ENCODE results near the genes APBB2, UCHL1 and PHOX2B.

GRCh38 chr4:40628910-40629226 is 796 bp downstream of the RBM47 start:
- PRO-cap, result no peak

DNA sequence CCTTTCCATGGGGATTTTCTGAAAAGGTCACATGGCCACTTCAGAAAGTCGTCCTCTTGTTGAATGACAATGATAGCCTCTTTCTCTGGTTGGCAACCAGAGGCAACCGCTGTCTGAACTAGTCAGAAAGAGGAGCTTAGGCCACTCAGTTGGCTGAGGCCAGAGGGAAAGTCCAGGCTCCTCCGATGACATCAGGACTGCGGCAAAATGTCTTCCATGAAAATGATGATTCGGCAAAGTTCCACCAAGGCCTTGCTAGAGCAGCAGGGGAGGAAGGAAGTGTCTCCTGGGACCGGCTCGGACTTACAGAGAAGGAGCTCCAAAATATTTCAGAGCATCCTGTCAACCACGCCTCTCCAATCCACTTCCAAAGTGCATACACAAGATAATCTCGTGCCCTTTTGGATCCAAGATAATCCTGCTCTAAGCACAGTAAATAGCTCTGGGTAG is 19.2 kb upstream of the RBM47 start:
- PRO-cap, result no peak

DNA sequence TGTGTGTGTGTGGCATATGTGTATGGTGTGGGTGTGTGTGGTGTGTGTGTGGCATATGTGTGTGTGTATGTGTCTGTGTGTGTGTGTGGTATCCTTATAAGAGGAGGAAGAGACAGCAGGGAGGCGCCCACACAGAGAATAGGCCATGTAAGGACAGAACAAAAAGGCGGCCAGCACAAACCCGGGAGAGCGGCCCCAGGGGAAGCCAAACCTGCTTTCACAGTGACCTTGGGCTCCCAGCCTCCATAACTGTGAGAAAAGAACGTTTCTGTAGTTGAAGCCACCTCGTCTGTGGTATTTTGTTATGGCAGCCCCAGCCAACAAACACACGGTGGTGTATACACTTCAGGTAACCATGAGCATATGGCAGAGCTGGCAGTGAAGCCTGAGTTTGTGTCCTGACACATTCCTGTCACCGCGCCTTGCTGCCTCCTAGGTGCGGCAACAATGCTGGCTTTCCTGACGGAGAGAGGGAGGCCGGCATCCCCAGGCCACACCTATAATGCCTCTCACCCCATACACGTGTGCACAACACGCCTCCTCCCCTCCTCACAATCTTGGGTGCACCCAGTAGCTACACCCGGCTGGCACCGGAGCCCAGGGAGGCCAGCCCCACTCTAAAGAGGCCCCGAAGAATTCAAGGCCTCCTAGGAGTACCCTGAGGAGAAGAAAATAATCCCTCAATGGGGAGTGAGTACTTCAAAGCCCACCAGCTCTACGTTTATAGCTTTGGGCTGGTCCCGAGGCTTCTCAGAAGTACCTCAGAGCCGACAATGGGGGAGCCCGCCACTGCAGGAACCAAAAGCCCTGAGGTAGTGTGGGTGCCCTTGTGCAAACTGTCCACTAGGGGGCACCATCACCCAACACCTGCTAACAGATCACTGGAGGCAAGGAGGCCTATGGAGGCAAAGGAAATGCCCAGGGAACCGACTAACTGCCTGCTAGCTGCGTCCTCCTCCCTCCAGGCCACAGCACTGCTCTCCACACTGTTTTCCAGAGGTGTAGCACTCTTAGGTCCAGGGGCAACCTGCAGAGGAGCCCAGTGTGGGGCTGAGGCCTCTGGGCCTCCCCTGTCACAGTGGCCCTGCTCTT is 158.6 kb downstream of the NSUN7 start:
- PRO-cap, result no peak

GRCh38 chr4:40963260-40963490 is 213.4 kb downstream of the NSUN7 start:
- PRO-cap, result no peak

DNA sequence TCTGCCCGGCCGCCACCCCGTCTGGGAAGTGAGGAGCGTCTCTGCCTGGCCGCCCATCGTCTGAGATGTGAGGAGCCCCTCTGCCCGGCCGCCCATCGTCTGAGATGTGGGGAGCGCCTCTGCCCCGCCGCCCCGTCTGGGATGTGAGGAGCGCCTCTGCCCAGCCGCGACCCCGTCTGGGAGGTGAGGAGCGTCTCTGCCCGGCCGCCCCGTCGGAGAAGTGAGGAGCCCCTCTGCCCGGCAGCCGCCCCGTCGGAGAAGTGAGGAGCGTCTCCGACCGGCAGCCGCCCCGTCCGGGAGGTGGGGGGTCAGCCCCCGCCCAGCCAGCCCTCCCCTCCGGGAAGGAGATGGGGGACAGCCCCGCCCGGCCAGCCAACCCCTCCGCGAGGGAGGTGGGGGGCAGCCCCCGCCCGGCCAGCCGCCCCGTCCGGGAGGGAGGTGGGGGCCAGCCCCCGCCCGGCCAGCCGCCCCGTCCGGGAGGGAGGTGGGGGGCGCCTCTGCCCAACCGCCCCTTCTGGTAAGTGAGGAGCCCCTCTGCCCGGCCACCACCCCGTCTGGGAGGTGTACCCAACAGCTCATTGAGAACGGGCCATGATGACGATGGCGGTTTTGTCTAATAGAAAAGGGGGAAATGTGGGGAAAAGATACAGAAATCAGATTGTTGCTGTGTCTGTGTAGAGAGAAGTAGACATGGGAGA is 165.1 kb downstream of the APBB2 start:
- PRO-cap, result unidirectional peak, minus-strand start at position 262 of the sequence

DNA sequence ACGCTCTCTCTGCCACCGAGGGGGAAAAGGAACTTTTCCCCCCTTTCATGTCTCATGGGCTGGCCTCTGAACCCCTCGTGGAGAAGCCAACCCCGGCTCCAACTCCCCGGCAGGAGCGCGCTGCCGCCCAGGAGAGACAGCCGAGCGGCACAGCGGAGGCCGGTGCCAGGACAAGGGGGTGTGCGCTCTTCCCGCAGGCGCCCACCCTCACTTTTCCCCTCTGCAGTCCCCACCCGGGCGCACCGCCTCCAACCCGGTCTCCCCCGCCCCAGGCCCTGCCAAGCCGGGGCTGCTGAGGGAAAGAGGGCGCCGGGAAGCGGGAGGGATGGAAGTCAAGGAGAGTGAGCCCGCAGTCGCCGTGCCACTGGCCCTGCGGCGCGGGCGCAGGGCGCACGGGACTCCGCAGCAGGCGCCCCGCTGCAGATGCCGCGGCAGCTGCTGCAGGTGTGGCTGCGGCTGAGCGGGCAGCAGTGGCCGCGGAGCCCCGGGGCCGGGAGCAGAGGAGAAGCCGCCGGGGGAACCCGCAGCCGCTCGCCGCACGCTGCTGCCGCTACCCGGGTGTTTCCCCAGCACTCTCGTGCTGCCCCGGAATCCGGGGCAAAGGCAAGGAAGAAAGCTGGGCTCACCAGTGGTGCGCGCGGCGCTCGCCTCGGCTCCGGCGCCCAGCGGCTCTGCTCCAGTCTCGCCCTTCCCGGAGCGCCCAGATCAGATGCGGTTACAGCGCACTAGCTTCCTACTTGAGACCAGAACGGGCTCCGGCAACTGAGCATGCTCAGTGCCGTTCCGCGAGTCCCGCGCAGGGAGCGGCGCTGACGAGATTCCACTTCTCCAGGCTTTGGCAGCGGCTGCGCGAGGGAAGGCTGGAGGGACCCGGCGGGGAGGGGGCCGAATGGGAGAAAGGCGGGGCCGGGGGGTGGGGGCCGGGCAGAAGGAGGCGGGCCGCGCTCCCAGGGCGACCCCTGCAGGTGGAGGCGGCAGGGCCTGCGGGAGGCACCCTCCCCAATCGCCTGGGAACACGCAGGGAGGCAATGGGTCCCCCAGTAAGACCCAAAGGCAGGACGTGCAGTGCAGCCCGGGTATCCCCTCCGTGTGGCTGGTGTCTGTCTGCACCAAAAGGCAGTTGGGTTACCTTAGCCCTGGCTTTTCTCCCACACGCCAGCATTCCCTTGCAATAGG is at the start of gene APBB2:
APBB2 (minus strand) TSS at position 764 of the 1,176 bp plus-strand sequence.
- PRO-cap, result unidirectional peak, minus-strand start at position 711 of the sequence; unidirectional peak, minus-strand start at position 739 of the sequence; unidirectional peak, minus-strand start at position 781 of the sequence

- PRO-cap, result bidirectional peak, plus-strand start at chr4:41216462, minus-strand start at chr4:41216379; unidirectional peak, minus-strand start at chr4:41216875
These were observed 2.2 kb upstream of the APBB2 start for GRCh38 chr4:41216160-41217334.

DNA sequence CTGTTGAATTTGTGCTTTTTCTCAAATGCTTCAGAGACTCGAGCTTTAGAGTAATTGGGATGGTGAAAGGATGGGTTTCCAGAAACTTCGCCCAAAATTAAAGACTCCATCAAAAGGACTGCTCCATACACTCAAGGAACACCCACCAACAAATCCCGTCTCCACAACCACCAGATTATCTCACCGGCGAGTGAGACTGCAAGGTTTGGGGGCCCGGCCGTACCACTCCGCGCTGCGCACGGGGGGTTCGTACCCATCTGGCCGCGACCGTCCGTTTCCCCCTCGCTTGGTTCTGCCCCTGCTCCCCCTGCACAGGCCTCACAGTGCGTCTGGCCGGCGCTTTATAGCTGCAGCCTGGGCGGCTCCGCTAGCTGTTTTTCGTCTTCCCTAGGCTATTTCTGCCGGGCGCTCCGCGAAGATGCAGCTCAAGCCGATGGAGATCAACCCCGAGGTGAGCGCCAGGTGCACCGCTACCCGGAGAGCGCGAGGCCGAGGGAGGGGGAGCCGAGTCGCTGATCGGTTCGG is at the start of gene UCHL1:
UCHL1 (plus strand) TSS at position 370 of the 525 bp plus-strand sequence.
- PRO-cap, result no peak

- PRO-cap, result no peak
These were observed 50.8 kb downstream of the UCHL1 start for GRCh38 chr4:41307482-41308032.

- PRO-cap, result unidirectional peak, minus-strand start at chr4:41539427
These were observed 1.1 kb downstream of the LIMCH1 start for GRCh38 chr4:41538837-41539691.

- PRO-cap, result no peak
These were observed 101.8 kb downstream of the PHOX2B start for GRCh38 chr4:41646466-41647393.

GRCh38 chr4:41748591-41749572 is at the start of gene PHOX2B:
PHOX2B (minus strand) TSS chr4:41748725.
- PRO-cap, result no peak

DNA sequence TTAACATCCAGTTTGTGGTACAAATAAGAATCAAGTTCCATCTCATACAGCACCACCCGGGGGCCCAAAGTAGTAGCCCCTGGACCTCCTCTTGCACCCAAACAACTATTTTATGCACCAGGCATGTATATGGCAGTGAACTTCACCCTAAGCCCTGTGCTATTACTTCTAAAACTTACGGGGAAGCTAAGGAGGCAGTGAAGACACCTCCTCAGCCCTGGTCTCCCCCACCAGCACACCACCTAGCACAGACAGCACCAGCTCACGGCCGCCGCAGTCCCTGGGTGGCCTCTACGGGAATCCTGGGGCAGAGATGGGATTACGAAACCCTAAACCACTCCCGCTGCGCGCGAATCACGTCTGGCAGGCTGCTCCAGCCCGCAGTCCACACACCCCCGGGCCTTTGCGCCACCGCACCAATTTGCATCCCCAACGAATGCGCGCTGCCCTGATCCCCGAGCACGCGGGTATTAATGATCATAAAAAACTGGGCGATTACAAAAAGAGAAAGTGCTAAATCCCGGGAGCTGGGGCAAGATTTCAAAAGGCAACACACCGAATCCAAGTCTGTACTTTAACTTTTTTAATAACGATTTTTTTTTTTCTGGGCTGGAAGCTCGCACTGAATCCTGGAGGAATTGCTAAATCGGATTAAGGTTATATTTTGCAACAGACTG is 70.0 kb upstream of the TMEM33 start:
- PRO-cap, result no peak

DNA sequence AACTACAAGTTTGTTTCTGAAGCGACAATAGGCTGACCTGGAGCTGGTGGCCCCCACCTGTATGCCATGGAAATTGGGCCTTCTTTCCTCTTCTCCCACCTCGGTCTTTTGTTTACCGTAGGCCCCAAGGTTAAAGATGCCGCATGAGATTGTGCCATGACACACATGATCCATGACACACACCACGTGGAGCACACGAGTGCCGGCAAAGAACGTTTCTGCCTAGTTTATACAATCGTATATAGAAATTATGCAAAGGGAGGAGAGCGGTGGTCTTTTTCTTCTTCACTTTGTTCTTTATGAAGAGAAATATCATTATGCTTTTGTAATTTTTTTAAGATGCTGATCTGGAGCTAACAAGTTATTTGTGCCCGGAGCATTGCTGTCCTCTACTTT is 473 bp downstream of the TMEM33 start:
- PRO-cap, result no peak

GRCh38 chr4:42398723-42399483 is 1.6 kb downstream of the SHISA3 start:
- PRO-cap, result unidirectional peak, plus-strand start at chr4:42399218

DNA sequence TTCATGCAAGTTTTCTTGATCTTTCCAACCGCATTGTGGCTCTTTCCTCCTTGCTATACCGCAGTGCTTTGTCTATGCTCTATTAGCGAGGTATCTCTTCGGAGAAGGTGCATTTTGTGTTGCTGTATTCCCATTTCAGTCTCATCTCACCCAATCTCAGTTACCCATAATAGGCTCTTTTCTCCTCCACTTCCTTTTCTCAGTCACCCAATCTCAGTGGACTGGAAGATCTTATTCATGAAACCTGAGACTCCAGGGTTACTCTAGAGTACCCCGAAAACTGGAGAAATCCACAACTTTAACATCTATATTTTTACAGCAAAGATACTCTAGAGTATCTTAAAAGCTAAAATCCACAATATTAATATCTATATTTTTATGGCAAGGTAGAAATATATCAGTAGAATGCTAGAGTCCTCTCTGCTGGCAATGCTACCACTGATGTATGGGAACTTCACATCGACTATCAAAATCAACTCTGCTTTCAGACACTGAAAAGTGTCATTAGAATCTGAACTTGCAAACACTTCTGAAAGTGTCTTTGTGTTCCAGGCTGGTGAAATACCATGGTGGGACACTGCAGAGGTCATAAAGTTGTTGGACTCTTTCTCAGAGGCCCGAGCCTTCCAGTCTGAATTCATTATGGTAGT is 34.8 kb downstream of the SHISA3 start:
- PRO-cap, result no peak

- PRO-cap, result unidirectional peak, minus-strand start at chr4:42628446
These were observed 28.9 kb downstream of the ATP8A1 start for GRCh38 chr4:42627769-42628741.

GRCh38 chr4:42637790-42638192 is 19.1 kb downstream of the ATP8A1 start:
- PRO-cap, result no peak

GRCh38 chr4:43660127-43660441 is 767.6 kb downstream of the GRXCR1 start:
- PRO-cap, result no peak

DNA sequence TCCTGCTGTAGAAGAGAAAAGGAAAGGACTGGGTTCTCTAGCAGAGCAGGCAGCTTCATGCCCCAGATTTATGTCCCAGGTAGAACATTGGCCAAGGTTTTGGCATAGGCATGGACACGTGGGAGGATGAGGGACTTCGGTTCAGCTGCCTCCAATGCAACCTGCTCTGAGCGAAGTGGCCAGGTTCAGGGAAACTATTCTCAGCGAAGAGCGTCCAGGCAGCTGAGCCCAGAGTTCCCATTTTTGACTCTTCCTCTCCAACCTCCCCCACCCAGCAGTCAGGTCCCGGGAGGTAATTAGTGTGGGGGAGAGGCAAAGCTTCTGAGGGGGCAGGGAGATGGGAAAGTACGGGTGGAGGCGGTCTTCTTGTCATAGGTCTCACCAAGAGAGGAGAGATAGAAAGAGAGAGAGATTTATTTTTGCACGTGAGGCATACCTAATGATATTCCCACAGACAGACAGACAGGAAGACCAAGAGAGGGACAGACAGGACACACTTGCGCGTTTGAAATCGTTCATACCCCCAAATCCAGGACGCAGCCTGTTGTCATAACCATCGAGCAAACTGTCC is 989 bp downstream of the GABRA4 start:
- PRO-cap, result no peak

Measured in left ventricle myocardium (tissue), 1 donor.